ENCODE data around the genes SLITRK6 and HS6ST3.

- PRO-cap, result no peak
These were observed 117.7 kb upstream of the SPRY2 start for GRCh38 chr13:80458516-80459047.

DNA sequence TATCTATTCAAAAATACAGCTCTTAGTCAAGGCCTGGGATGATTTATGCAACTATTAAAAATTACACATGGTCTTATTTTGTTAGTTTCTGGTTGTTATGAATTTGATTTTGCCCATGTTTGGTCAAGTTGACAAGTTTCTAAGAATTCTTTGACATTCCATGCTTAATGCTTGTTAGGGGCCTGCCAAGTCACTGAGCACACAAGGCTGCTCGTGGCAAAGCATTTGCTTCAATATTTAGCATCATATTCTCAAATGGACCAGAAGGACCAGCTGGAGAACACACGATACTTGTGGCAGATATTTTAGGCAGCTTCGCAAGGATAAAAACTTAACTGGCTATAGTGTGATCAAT, 155.7 kb upstream of the SPRY2 start:
- PRO-cap, result no peak

GRCh38 chr13:81340159-81340980, 999.4 kb upstream of the SPRY2 start:
- PRO-cap, result no peak

- PRO-cap, result no peak
These were observed 1054.3 kb upstream of the SPRY2 start for GRCh38 chr13:81395199-81395685.

GRCh38 chr13:82219725-82219924, 1662.6 kb downstream of the SLITRK1 start:
- PRO-cap, result no peak

DNA sequence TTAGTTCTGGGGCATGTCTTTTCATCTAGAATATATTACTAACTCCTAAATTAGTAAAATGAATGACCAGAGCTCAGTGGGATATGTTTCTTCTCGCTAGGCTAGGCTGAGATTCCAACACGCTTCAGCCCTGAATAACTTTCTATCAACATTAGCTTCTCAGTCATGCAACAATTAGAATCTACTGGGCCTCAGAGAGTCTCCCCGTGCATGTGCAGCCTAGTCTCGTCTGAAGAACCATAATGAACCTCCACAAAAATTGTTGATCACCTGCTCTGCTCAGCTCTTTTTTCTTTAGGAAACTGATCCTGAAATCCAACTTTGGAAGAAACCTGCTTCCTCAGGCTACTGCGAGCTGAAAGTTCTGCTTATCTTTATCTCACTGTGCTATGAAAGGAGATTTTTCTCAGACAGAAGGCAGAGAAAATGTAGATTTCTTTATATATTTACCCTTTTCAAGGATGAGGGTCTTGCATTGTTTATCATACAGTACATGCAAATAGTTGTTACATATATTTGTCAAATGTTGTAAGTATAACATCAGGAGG, 327.5 kb downstream of the SLITRK1 start:
- PRO-cap, result no peak

- PRO-cap, result no peak
These were observed at the start of gene SLITRK6 for GRCh38 chr13:85799084-85799701. Gene SLITRK6 (minus strand): TSS chr13:85799419.

DNA sequence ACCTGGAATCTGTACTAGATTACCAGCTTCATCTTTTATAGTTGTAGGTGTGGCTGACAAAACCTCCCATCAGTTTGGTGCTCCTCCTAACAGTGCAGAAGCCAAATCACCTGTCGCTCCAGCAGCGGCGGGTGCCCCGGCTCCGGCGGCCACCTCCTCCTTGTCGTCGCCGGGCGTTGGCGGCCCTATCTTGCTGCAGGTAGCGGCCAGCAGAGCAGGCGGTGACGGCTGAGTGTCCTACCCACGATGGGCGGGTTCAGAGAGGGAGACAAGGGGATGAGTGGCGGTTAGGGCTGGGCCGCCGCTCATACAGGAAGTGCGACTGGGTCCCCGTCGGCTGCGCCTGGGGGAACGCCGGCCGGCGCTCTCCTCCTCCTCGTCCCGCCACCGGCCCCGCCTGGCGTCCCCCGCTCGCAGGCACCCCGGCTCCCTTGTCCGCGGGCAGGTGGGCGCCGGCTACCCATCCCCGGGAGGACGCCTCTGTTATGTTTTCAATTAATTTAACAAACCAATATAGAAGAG, 1691.9 kb downstream of the SLITRK5 start:
- PRO-cap, result no peak

DNA sequence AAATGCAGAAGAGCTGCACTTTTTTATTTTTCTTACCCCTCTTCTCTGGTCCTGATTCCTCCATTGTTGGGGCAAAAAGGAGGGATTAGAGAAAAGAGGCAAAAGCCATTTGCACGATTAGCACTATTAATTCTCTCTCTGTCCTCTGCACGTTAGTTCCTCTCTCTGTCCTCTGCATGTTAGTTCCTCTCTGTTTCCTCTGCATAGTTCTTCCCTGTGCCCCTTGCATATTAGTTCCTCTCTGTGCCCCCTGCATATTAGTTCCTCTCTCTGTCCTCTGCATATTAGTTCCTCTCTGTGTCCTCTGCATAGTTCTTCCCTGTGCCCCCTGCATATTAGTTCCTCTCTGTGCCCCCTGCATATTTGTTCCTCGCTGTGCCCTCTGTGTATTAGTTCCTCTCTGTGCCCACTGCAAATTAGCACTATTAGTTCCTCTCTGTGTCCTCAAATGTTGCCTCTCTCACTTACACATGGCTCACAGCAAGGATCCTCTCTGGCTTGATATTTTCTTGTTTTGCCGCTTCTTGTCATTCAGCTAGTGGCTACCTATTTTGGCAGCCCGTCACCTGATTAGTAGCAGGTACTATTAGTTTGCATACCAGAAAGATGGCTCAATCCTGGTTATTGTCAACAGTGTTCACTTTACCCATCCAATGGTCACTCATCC, 847.1 kb upstream of the GPC6 start:
- PRO-cap, result no peak

- PRO-cap, result no peak
These were observed 1.4 kb downstream of the GPC6 start for GRCh38 chr13:93227762-93228726.

DNA sequence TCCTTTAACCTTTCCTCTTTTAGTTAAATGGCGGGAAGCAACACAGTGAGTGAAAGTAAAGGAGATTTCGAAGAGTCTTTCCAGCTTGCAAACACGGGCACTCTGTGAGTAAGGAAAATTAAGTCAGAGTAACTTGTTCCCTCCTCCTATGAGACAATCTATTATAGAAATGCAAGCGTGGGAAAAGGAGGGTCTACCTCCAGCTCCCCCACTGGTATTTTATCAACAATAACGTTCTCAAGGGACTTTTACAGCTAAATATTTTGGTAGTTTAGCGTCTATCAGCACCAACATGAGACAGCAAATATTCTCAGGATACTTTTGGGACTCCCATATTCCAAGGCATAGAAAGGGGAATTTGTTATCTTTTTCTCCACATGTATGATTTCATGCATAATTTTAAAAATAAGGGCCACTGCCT, 152.7 kb downstream of the DCT start:
- PRO-cap, result no peak

DNA sequence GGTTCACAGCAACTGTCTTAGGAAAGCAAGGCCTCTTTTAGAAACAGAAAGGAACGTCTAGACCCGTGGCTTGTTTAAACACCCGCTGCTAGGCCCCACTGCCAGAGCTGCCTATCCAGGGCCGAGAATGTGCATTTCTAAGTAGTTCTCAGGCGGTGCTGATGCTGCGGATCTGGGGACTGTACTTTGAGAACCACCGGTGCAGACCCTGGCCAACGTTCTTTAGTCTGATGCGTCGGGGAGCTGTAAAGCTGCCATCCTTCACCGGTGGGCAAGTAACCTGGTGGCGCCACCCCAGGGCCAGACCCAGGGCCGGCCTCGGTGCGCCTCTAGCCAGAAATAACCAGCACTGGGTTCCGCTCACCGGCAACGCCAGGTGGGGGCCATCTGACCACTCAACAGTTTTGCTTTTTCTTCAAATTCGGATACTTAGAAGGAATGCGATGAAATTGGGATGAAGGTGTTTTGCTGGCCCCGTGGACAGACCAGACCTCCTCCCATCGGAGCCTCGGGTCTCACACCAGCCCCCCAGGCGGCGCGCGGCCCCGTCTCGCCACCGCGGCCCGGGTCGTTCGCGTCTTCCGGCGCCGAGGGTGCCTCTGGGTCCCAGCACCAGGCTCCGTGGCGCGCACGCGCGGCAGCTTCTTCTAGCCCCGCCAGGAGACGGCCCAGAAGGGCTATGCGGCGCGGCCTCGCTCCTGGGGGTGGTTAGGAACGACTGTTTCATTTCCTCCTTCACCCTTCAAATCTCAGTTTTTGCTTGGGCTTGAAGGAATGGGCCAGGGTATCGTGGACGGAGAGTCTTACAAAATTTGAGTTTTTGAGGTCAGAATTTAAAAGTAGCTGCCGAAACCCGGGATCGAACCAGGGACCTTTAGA, 46.9 kb downstream of the TGDS start:
- PRO-cap, result bidirectional peak, plus-strand start at position 649 of the sequence, minus-strand start at position 586 of the sequence

DNA sequence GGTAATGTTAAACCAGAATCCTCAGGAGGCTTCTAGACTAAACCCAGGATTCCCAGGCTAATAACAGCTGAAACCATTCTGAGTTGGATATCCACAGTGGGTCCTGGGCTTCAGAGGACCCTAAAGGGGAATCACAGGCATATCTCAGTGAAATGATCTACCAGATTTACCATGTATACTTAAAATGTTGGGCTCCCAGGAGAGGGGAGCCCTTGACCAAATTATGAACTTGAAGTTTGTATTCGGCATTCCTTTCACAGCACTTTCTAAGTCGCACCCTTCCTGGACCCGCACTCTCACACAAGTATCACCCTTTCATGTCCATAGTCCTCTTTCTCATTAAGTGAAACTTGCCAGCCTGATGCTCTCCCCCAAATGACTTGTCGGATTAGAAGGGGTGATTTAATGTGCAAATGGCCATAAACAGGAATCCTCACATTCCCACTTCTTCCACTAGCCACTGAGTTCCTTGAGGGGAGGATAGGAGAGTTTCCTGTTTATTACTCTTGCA, 1.5 kb downstream of the TGDS start:
- PRO-cap, result no peak

DNA sequence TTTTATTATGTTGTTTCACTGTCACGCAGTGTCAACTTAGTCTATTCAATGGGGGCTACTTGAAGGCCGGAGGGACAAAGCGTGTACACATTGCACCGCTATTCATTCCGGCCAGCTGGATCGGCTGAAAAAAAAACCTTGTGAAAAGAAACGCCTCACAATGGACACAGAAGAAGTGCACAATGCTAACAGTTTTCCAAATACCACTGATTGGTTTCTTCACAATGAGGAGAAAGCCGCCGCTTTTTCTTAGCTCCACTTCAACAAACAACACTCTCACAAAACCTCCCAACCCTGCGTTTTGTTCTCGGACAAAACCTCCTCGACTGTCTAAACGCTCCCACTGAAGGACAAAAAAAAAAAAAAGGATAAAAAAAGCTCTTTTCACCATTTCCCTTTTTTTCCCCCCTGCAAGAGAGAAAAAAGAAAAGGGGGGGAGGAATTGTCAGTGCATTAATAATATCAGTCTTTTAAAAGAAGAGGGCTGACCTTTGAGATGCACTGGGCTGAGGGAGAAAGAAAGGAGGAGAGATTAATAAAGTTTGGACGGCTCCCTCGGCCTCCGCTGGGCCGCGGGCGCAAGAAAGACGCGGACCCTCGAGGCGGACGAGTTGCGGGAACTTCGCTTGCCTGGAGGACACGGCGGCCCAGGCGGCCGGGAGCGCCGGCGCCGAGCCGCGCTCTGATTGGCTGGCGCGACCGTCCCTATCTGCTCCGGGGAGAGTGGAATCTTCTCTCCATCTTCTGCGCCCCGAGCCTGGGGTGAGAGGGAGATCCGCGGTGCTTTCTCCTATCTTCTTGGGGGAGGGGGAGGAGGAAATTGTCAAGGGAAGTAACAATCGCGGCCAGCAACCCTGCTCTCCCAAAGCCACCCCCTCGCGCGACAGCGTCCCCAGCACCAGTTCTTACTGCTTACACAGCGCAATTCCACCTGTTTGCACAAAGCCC, 5.2 kb downstream of the SOX21 start:
- PRO-cap, result no peak

GRCh38 chr13:95193375-95193929, 107.8 kb downstream of the ABCC4 start:
- PRO-cap, result no peak

DNA sequence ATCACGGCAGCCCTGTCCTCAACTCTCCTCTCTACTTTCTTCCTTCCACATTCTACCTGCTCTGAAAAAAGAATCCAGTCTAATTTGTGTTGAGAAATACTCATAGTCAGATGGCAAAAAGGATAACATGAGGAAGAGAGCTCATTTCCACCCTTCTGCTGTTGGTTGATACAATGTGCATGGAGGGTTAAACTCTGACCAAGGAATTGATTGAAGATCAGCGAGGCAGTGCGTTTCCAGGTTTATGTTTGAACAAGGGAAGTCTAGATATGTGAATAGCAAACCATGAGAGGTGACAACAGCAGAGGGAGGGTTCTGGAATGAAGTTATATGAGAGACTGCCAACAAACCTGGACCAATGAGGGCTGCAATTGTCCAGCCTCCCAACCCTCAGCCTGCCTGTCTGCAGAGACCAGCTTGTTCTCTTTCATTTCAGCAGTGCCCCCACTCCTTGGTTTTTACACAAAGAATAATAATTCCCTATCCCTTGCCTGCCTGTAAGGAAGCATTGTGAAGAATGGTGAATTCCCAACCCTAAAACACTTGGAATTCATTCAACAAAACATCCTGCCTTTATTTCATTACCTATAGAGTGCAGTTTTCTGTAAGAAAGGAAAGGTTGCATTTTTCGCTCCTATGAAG, 53.4 kb upstream of the ABCC4 start:
- PRO-cap, result no peak

DNA sequence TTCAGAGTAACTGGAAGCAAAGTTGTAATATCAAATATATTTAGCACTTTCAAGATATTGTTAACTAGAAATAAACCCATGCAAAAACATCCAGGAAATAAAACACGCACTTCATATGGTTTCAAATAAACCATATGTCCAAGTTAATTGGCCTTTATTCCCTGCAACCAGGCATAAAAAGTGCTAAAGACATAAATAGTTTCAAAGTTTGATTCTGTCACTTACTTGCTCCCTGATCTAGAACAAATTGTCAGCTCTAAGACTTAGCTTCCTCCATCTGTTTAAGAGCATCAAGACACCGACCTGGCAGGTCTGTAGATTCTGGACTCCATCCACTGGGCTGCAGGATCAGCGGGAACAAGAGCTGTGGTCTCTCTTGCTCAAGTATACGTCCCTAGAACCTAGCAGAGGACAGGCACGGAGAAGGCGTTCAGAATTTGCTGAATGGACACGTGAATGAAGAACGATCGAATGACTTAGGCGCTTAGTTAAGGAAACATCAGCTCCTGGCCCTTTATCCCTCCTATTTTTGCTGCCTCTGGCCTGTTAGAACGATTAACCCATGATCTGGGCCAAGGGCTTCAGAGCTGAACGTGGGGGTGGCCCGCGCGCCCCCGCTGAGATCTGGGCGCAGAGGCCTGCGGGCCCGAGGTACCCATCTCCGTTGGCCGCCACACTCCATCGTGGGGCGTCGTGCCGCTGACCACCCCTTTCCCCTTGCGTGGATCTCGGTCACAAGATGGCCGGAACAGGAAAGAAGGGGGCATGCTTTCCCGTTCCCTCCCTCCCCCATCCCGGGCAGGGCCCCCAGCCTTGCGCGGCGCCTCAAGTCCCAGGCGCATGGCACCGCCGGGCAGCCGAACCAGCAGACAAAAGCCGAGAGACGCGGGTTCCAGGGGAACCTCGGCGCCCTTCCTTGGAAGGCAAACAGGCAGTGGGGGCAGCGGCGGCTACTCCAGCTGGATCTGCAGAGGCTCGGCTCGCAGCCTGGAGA, 911 bp downstream of the DZIP1 start:
- PRO-cap, result no peak

DNA sequence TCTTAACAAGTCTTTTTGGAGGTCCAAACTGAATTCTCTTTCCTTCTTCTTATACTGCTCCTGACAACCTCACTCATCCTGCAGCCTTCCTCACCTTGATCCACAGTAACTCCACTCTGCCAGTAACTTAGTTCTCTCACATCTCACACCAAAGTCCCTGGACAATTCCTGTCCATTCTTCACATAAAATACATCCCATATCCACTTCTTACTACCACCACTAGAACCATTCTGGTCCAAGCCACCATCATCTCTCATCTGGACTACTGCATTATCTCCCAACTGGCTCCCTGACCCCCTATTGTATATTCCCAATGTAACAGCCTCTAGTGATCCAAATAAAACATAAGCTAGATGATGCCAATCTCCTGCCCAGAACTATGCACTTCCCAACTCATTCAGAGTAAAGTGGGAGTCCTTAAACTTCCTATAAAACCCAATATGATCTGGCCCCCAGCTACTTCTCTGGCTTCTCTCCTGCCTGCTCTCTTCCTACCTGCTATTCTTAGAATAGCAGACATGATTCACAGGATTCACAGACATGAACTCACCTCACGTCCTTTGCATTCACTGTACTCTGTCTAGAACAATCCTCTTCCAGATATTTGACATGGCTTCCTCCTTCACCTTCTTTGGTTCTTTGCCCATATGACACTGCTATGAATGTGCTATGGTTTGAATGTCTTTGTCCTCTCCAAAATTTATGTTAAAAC, 155.2 kb downstream of the UGGT2 start:
- PRO-cap, result no peak

DNA sequence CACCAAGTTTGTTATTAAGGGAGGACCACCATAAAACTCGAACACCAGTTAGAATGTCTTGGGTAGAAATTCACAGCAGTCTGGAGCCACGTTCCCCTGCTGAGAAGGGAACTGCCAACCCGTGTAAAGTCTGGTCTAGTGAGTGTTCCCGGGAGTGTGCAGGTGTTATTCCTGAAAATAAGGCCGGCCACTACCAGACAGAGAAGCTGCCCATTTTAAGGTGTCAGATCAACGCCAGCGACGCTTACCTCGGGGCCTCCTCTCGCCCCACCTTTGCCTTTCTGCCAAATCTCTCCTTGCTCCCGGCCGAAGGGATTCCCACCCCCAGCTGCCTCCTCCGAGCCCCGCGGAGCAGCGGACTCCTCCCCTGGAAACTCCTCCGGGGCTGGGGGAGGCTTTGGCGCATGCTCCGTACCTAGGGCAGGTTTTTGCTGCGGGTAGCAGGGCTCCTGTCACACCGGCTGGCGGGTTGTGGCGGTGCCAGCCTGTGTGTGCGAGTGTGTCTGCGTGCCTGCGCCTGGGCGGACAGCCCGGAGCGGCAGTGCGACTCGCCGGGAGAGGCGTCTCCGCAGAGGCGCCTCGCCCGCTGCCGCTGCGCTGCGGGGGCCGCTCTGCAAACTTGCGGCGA, at the start of gene HS6ST3:
Gene HS6ST3, plus strand, starts transcription at position 455 of the 628 bp plus-strand sequence.
- PRO-cap, result no peak

DNA sequence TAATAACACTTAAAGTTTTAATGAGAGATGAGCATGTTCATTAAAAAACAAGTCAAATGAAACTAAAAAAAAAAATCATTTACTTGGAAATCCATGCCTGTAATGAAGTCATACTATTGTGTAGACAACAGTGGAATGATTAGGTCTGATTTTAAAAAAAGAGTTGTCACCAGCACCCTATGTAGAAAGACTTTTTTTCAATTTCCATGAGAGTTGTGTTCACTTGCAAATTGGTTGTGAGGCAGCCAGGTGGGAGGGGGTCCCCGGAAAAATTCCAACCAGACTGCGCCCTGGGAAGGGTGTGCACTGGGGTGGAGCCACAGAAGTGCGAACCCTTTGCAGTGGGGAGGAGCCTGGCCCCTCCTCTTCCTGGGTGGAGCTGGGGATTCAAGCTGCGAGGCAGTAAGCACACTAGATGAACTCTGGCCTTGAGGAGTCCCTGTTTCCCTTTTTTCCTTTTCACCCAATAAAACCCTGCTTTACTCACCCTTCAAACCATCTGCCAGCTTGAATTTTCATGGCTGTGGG, 31.1 kb upstream of the MBNL2 start:
- PRO-cap, result no peak

All from Metastatic Lung Carcinoma in the Adrenal Gland (tissue), 1 donor.